ENCODE data around the genes RIT2 and SETBP1.

GRCh38 chr18:36149880-36150385 is 20.2 kb downstream of the ELP2 start:
- RRBS: no CpG with 5 or more reads among the region's 1 CpG

- RRBS: no CpG with 5 or more reads among the region's 3 CpGs
Observed at GRCh38 chr18:36155874-36156437, 26.3 kb downstream of the ELP2 start.

DNA sequence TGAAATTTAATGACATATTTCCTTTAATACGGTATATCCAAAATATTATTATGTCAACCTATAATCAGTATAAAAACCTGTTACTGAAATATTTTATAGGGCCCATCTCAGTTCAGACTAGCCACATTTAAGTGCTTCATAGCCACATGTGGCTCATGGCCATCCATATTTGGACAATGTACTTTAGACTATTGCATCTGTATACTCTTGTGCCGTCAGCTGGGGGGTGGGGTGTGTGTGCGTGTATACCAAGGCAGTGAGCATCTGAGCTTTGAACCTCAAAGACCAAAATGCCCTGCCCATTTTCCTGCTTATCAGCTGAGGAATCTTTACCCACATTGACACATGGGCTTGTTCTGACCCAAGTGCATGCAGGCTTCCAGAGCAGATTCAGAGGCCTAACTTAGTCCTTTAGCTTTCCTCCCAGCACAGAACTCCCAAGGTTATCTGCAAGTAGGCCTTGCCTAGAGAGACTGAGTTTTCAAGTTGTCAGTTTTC is 11.2 kb upstream of the MOCOS start:
- RRBS: no CpG with 5 or more reads among the region's 3 CpGs

GRCh38 chr18:36298117-36298899 is 795 bp downstream of the FHOD3 start:
- RRBS: 2% methylated on average over 24 of the region's 70 CpGs

GRCh38 chr18:36348826-36349368 is 51.4 kb downstream of the FHOD3 start:
- RRBS: no CpG with 5 or more reads among the region's 10 CpGs

DNA sequence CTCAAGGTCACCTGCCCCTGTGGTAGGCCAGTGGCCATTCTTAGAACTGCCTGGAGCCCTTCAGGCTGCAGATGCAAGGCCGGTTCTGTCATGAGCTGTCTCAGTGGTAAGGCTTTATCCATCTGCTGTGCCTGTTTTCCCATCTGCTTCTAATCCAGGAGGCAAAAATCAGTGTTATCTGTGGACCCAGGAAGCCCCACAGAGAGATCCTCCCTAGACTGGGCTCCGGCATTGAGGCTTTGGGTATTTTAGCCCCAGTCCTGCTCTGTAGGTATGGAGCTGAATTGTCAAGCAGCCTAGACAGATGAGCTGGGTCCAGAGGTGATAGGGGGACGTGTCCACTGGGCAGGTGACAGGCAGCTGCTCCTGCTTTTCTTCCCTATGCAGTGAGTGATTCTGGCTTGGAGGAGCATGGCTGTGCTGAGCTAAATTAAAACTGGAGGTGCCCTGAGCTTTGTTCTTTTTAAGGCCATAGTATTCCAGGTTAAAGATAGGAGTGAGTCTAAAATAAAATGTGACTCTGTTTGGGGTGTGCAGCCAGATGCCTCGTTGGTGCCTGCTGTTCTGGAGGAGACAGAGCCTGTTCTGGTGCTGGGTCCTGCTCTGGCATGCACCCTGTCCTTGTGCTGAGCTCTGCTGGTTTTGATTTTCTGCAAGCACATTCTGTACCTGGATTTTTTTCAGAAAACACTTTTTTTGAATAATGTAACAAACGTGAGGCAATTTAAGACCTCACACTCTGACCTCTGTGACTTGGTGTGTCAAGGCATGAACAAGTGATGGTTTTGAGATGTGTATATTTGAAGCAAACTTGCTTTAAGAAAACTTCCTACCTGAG is 92.6 kb downstream of the FHOD3 start:
- RRBS: no CpG with 5 or more reads among the region's 5 CpGs

DNA sequence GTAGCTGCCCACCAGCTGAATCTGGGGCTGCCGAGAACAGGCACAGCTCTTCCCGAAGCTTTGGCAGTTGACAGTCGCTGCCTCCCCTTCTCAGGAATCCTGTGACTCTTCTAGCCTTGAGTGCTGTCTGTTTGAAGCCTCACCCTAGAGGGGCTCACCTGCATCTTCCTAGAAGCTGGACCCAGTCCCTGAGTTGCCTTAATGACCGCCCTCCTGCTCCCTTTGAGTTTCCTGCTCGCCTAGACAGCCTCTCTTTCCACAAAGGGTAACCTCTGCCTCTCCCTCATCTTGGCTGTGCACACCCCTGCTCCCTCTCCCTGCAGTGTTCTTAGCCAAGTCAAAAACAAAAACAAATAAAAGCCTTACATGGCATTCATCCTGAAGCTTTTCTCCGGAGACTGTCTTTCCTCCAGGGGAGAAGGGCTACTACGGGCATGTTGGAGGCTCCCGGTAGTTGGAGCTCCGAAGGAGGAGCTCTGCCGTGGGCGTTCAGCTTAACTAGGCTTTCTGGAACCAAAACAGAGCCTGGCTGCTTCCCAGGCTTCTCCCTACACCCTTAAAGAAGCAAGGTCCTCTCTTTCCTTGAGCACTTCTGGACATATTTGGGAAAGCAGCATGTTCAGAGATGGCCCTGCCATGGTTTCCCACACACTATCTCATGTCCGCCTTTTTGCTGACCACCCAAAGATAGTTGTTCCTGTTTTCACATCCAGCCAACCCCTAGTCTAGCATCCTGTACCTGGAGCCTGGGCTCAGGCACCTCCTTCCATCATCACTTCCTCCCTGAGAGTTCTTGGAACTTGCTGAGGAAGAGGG is 104.2 kb downstream of the TPGS2 start:
- RRBS: 27% methylated on average over 3 of the region's 12 CpGs

GRCh38 chr18:36829627-36830149 is 761 bp downstream of the KIAA1328 start:
- RRBS: no CpG with 5 or more reads among the region's 8 CpGs

- RRBS: no CpG with 5 or more reads among the region's 4 CpGs
Observed at GRCh38 chr18:36960882-36961502, 132.1 kb downstream of the KIAA1328 start.

DNA sequence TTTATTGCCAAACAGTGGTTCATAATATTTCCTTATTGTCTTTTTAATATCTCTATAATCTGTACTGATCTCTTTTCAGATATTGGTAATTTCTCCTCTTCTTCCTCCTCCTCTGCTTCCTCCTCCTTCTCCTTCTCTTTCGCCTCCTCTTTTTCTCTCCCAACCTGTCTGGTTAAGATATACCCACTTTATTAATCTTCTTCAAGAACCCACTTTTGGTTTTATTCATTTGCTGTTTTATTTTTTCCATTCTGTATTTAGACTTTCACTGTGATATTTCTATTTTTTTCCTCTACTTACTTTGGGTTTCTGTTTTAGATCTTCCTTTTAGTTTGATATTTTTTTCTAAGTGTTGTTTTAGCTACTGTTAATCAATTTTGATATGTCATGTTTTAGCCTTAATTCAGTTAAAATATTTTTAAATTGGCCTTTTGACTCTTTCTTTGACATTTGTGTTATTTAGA is 2078.9 kb upstream of the CELF4 start:
- RRBS: no CpG with 5 or more reads among the region's 1 CpG

- RRBS: no CpG with 5 or more reads among the region's 4 CpGs
Observed at GRCh38 chr18:42159018-42159752, 204.2 kb downstream of the PIK3C3 start.

DNA sequence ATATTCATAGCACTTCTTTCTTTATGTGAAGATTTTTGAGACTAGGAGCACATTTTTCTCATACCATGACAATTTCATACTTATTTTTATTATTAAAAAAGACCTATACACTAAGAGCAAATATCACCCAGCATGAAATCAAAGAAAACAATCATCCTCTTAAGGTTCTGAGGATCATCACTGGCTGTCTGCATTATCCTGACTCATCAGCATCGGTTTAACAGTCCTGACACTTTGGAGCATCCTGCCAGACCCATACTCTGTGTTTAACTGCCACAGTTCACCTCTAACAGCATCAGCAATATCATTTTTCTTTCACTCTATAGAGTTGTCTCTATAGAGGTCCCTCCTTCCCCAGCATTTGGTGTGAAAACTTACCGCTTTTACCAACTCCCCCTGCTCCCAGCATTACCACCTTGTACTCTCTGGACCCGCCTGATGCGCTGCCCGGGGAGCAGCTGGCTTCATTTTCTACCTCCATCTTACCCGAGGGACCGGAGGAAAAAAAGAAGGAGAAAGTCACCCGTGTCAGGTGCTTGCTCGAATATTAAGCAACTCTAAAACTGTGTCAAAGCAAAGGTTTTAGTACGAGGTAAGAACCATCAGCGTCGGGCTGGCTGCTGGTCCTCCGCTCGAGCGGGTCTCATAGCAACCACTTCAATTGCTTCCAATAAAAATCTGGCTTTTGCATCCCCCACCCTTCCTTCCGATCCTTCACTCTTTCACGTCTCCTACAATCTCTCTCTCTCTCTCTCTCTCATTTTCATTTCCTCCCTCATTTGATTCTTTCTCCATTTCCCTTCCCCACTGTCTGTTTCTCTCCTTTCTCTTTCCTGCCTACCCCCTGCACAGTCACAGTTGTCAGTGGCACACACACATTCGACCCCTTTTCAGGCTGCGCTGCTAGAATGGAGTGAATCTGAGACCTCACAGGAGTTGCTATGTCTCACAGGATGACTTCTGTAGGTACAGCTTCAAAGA is at the start of gene RIT2:
RIT2 (minus strand) TSS at position 647 of the 981 bp plus-strand sequence.
- RRBS: no CpG with 5 or more reads among the region's 19 CpGs

GRCh38 chr18:44680744-44681427 is at the start of gene SETBP1:
Gene SETBP1 (plus strand): TSS chr18:44680888.
- RRBS: 0% methylated on average over 3 of the region's 26 CpGs

- RRBS: no CpG with 5 or more reads among the region's 8 CpGs
Observed at GRCh38 chr18:44696948-44697483, 16.3 kb downstream of the SETBP1 start.

DNA sequence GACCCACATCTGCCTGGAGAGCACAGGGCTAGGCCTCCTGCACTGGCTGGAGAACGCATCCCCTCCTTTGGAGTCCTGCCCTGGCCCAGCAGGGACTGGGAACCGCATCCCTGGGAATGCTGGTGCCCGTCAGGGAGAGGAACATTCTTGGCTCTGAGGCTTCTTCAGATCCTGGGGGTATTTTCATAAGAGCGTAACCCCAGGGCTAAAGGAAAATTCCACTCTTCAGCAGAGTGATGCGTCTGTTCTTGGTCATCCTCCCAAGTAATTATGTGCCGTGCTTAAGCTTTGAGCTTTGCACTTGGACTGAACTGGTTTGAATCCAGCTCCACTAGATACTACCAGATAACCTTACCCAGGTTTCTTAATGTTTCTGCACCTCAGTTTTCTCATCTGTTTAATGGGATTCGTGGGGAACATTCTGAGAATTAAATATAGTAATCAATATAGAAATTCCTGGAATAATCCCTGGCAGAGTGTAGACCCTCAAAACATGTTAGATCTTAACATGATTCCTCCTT is 91.7 kb downstream of the SETBP1 start:
- RRBS: no CpG with 5 or more reads among the region's 7 CpGs

GRCh38 chr18:44789527-44790200 is 109.0 kb downstream of the SETBP1 start:
- RRBS: no CpG with 5 or more reads among the region's 6 CpGs

GRCh38 chr18:44917821-44918503 is 237.3 kb downstream of the SETBP1 start:
- RRBS: no CpG with 5 or more reads among the region's 10 CpGs

Data from AG08470 (cell line).